ENCODE results near the genes MAP7D1 and YRDC.

GRCh38 chr1:36093789-36094366, 5.2 kb downstream of the ADPRS start:
- PRO-cap, result no peak

DNA sequence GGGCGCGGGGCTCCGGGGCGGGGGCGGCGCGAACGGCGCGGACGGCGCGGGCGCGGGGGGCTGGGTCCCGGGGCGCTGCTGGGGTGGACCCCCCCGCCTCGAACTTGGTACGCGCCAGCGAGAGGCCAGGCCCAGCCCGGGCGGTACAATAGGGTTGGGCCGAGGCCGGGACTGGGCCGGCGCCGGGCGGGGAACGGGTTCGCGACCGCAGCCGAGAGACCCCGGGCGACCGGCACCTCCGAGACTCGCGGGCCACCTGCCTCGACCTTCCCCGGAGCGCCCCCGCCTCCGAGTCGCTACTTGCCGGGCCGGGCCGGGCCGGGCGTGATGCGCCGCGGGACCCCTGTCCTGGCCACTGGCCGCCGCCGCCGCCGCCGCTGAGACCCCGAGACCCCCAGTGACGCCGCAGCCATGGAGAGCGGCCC, at the start of gene MAP7D1:
Gene MAP7D1, plus strand, starts transcription at position 154 of the 425 bp plus-strand sequence.
- PRO-cap, result bidirectional peak, plus-strand start at position 176 of the sequence, minus-strand start outside the sequence

DNA sequence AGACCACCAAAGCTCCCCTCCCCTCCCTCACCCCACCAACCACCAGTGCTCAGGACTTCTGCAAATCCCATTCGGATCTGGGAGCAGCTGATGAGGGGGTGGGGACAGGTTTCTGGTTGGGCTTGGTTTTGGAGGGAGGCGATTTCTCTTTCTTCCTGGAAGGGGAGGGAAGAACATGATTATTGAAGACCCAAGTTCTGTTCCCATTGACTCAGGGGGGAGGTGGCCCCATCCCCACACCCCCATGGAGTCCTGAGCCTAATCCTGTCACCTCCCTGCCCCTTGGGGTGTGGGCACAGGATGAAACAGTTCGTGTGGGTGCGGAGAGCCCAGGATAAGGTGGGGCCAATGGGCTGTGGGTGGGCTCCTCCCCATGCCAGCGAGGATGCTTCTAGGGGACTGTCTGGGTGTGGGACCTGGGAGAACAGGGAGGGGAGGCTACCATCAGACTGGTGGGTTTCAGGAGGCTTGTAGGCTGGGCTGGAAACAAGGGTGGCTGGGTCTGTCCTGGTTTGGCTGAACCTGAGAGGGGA, 1.5 kb downstream of the MAP7D1 start:
- PRO-cap, result no peak

DNA sequence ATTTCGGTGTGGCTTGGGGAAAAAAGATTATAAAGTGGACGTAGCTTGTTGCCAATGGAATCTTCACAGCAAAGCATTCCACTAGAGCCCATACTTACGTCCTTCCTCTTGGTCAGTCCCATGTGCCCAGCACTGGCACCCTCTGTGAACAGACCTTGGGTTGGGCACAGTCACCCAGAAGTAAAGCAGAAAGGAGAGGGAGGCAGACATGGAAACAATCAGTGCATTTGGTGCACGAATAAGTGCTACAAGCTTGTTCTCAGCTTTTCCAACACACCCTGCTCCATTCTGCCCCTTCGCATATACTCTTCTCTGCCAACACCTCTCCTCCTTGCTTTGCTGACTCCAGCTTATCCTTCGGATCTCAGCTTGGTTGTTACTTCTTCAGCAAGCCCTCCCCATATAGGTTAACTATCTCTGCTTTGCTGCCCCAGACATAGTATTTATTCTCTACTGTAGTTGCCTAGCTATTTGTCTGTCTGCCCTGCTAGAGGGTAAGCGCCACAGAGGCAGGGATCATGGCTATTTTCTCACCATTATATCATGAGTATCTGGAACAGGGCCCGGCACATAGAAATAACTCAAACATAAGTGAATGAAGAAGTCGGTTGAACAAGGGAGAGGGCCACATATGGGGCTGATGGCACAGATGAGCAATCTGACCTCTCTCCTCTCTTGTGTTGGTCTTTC, 14.5 kb downstream of the MAP7D1 start:
- PRO-cap, result no peak

- PRO-cap, result no peak
These were observed 9.7 kb upstream of the SH3D21 start for GRCh38 chr1:36296441-36296815.

DNA sequence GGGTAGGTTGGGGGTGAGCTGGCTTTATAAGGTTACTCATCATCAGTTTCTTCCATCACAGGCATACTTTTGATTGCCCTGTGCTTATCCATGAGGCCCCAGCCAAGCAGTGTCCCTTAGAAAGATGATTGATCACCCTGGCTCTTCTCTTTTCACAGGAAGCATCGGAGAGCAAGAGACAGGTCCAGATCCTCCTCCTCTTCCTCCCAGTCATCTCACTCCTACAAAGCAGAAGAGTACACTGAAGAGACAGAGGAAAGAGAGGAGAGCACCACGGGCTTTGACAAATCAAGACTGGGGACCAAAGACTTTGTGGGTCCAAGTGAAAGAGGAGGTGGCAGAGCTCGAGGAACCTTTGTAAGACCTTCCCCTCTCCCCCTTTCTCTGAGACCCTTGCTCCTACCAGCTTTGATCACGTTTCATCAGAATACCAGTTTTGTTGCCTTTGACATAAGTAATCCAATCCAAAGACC, 5.4 kb upstream of the SH3D21 start:
- PRO-cap, result no peak

- PRO-cap, result no peak
These were observed 2.2 kb upstream of the SH3D21 start for GRCh38 chr1:36303528-36304831.

DNA sequence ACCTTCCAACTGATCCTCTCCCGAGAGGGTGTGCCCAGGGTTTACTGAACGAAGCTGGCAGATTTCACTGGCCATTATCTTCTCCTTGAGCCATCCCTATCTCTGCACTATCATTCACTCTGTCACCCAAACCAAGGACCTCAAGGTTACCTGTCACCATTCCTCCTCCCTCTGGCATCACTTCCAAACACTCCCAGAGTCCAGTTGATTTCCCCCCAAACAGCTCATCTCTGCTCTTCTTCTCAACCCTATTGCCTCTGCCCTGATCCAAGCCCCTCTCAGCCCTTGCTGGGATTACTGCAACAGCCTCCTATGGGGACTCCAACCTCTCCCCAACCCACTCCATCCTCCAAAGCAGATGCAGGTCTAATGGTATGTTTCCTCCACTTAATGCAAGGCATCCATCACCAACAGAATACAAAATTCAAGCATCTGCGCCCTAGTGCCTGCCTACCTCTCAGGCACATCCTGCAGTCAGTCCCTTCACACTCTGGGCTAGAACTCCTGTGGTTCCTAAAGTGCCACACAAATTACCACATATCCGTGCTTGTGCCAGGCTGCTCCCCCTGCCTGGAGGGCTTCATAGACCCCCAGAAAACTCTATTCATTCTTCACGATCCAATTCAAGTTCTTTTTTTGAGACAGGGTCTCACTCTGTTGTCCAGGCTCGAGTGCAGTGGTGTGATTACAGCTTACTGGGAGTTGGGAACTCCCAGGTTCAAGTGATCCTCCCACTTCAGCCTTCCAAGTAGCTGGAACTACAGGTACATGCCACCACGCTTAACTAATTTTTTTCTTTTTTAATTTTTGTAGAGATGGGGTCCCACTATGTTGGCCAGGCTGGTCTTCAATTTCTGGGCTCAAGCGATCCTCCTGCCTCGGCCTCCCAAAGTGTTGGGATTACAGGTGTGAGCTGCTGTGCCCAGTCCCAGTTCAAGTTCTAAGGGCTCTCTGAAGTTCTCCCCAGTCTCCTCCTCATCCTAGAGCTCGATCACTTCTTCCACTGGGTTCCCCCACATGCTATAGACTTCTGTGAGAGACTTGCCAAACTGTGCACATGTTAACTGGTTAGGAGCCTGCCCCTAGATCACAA, 4.5 kb downstream of the STK40 start:
- PRO-cap, result no peak

DNA sequence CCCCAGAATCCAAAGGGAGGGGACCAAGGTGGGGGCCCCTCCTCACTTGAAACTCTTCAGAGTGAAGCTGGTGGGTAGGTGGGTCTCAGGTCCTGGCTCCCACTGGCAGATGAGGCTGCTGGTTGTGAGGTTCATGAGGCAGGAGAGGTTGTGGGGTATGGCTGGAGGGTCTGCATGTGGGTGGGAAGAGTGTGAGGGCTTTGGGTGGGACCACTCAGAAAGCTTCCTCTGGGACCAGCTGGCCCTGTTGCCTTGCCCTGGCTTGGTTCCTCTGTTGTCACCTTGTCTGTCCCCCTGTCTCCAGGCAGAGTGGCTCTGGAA, 9.0 kb downstream of the CSF3R start:
- PRO-cap, result no peak

DNA sequence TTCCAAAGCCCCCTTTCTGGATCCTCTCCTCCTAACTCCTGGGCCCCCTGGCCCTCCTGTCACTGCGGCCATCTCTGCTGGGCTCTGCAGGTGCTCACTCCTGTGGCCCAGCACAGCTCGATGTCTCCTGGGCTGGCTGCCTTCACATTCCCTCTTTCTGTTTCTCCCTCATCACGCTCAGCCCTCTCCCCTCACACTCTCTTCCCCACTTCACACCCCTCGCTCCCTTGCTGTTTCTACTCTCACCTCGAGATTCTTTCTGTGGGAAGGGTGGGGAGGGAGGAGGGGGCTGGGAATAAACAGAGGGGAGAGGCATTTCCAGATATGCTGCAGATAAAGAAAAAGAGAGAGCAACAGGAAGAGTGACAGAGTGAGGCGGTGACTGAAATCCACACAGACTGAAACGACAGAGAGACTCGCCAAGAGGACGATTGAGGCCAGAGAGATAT, 881 bp downstream of the CSF3R start:
- PRO-cap, result no peak

DNA sequence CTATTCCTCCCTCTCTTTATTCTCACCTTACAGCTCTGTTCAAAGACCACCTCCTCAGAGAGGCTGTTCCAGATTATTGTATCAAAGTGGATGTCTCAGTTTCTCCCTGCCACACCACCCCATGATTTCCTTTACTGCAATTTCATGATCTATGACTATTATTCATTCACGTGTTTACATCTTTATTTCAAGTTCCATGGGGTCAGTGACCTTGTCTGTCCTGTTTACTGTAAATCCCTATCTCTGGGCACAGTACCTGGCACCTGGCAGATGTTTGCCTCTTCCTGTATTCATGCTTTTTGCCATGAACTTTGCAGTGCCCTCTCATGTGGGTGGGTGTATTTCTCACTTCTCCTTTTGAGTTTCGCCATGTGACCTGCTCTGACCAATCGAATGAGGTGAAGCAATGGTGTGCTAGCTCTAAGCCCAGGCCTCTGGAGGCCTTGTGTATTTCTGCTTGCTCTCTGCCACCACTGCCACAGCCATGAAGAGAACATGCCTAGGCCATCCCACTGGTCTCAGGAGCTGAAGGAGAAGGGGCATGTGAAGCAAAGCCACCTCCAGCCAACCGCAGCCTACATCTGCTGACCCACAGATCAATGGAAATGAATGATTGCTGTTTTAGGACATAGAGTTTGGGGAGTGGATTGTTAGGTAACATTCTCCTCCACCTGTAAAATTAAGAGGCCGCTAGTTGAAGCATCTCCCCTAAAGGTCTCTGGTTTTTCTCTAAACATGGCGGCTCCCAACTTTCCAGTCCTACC, 185.5 kb upstream of the ZC3H12A start:
- PRO-cap, result unidirectional peak, plus-strand start at position 450 of the sequence

- PRO-cap, result no peak
These were observed 7.1 kb downstream of the ZC3H12A start for GRCh38 chr1:37481236-37482147.

GRCh38 chr1:37537179-37538112, 16.6 kb downstream of the SNIP1 start:
- PRO-cap, result no peak

DNA sequence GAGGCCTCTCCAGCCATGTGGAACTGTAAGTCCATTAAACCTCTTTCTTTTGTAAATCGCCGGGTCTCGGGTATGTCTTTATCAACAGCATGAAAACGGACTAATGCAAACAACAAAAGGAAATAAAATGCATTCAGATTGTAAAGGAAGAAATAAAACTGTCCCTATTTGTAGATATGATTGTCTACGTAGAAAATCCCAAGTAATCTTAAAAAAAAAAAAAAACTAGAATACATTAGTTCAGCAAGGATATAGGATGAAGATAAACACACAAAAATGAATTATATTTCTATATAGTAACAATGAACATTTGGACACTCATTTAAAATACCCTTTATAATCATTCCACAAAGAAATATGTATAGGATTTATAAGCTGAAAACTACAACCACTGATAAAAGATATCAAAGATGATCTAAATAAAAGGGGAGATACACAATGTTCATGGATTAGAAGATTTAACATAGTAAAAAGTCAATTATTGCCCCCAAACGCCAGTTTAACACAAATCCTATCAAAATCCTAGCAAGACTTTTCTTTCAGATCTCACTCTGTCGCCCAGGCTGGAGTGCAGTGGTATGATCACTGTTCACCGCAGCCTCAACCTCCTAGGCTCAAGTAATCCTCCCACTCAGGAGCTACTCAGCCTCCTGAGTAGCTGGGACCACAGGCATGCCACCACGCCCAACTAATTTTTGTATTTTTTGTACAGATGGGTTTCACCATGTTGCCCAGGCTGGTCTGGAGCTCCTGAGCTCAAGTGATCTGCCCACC, 5.0 kb downstream of the SNIP1 start:
- PRO-cap, result no peak

GRCh38 chr1:37808000-37808780, at the start of gene YRDC:
Gene YRDC (minus strand): TSS chr1:37808208.
- PRO-cap, result bidirectional peak, plus-strand start at chr1:37808296, minus-strand start at chr1:37808182; bidirectional peak, plus-strand start at chr1:37808591, minus-strand start at chr1:37808530

GRCh38 chr1:37995642-37995965, 5.8 kb upstream of the SF3A3 start:
- PRO-cap, result no peak

DNA sequence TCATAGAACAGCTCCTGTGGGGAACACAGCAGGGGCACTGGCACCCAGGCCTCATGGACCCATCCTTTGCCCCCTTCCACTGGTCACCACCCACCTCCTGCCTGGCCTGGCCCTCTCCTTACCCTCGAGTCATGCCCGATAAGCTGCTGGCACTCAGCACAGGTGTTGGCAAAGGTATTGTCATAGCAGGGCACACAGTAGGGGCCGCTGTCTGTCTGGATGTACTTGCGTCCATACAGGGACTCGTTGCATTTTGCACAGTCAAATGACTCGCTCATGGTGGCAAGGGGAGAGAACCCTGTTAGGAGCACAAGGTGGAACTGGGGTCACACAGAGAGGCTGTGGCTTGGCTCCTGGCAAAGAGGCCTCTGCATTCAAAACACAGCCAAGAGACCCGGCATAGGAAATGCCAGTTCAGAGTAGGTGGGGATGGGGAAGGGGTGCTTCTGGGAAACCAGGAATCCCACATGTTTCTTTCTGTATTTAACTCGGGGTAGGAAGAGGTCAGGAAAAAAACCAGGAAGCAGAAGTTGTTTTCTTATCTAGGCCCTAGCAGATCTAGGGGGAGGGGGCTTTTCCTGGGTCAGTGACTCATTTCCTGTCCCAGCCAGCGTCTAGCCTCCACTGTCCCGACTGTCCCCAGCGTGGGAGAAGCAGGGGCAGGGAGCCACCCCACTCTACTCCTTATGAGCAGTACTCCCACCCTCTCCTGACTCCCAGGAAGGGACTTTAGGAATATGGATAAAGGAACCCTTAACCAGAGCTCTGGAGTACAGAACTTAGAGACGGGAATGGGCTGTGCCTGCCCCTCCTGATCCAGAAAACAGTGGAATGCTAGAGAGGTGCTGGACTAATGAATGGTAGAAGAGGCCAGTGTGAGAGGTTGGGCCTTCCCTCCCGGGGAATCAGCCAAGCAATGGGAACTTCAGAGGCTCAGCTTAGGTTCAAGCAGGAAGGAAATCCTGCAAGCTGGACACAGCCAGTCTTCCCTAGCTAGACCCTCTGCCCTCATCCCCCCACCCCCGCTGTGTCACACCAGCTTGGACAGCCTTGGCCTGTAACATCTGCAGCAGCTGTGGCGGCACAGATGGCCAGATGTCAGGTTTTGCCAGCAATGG, 5.8 kb downstream of the FHL3 start:
- PRO-cap, result unidirectional peak, plus-strand start at position 642 of the sequence

DNA sequence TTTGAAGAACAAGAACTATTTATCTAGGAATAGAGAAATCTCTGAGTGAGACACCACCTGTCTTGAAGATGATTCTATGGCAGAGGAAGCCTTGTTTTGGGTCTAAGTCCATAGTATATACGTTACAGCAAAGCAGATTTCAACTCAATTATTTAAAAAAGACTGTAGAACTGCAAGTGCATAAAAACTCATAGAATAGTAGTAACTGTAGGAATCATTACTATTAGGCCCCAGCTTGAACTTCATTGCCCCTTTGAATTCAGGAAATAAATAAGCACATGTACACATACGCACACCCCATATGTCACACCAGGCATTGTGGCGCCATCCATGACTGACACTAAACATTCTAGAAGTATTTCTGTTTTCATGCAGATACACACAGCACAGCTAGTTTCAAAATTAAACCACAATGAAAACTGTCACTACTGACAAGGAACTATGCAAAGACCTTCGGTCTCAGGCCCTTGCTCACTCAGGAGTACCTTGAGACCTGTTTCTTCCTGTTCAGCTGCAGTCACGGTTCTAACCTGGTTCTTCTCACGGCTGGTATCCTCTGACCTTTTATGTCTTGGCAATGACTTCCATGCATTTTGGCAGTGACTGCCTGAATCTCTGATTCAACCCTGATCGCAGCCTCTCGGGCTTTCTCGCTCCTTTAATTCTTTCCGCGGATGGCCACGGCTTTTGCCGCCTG, 384.9 kb downstream of the RRAGC start:
- PRO-cap, result bidirectional peak, plus-strand start at position 489 of the sequence, minus-strand start at position 342 of the sequence

DNA sequence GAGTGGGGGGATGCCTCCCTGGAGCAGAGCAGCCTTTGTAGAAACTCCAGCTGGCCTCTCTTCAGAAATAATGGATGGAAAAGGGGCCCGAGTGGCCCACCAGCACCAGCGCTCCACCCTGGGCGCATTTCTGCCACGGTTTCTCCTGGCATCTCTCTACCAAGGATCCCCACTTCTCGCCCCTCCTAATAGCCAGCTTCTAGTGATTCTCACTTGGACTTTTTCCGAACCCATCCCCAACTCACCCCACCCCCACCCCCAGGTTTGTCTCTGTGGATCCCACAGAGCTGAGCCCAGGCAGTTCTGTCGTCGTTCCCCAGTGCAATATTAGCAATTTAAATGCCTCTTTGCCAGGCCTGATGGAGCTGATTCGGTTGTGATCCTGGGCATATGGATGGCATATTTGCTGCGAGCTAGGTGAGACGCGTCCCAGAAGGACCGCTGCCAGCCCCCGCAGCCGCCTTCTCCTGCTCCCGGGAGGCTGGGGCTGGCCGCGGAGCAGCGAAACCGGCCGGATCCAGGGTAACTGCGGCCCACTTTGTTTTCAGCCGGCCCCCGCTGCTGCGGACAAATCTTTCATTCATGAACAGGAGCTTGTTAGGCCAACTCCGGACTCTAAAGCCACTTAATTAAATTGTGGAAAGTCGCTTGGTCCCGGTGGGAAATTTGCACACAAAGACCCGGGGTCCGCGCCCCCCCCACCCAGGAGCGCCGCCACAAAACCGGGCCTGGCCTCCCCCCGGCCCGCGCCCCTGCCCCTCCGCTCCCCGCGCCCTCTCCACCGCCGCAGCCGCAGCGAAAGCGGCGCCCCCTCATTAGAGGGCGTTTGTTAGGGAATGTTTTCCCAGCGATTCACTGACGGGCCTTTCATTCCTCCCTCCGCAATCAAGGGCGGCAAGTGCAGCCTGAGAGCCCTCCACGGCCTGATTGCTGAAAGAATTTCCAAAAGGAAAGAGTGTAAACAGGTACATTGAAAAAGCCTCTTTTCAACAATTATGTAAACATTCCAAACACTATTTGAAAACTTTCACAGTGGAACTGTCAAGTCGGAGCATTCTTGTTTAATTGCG, 383.4 kb downstream of the RRAGC start:
- PRO-cap, result bidirectional peak, plus-strand start at position 151 of the sequence, minus-strand start at position 132 of the sequence

GRCh38 chr1:38558017-38558827, 301.4 kb downstream of the RRAGC start:
- PRO-cap, result no peak